Measurements from ENCODE around the genes ZSCAN2 and PDE8A.

DNA sequence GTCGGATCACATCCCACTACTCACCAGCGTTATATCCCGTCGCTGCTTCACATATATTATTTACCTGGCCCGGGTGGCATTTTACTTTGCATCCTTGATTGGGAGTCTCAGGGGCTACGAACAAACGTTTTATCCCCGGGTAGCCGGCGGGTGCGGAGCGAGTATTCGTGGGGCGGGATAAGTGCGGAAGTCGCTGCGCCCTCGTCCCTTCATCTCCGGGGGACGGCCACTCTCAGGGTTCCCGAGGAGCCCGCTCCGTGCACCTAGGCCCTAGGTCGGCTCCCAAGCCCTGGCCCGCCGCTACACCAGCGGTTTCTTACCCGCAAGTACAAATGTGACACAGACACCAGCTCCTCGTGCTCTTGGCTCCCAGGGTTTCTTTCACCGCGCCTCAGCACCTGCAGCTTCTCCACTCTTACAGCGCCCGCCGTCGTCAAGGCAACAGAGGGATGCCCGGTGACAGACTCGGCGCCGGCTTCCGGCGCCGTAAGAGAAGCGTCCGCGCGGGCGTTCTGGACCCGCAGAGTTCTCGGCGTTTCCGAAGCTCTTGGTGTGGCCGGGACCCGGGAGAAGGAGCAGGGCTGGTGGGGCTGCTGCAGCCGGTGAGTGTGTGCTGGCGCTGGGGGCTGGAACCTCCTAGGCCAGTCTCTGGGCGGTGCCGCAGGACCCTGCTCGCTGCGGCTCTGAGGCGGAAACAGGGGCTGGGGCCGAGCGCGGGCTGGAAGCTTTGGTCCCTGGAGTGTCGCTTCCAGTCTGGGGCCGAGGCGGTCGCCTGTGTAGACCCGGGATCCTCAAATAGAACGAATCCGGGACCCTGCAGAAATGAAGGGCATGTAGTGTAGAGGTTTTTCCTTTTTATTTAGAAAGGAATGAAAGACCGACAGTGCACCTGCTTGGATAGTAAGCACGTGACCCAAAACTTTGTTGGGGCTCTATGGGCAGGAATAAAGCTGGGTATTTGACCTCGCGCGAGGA, 155.6 kb upstream of the GOLGA6L4 start:
- RRBS: 9% methylated on average over 22 of the region's 75 CpGs

DNA sequence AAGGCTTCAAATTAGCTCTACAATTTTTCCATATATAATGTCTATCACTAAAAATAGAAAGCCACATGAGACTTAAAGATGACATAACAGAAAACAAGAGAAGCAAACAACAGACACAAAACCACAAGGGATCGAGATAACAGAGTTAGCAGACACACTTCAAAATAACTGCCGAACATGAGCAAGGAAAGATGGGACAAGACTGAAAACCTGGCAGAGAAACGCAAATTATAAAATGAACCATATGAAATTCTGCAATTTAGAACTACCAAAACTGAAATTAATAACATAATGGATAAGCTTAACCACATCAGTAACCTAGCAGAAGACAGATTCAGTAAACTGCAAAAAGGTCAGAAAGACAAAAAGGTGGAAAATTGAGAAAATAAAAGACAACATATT, 65.9 kb upstream of the ZSCAN2 start:
- RRBS: no CpG with 5 or more reads among the region's 3 CpGs

- RRBS: 4% methylated on average over 24 of the region's 67 CpGs
Observed at GRCh38 chr15:84600687-84601462, at the start of gene ZSCAN2. Gene ZSCAN2, plus strand, starts transcription at chr15:84601009.

GRCh38 chr15:84631354-84632276, 22.5 kb downstream of the WDR73 start:
- RRBS: 0% methylated on average over 3 of the region's 25 CpGs

GRCh38 chr15:84652212-84652821, 1.8 kb downstream of the WDR73 start:
- RRBS: no CpG with 5 or more reads among the region's 7 CpGs

DNA sequence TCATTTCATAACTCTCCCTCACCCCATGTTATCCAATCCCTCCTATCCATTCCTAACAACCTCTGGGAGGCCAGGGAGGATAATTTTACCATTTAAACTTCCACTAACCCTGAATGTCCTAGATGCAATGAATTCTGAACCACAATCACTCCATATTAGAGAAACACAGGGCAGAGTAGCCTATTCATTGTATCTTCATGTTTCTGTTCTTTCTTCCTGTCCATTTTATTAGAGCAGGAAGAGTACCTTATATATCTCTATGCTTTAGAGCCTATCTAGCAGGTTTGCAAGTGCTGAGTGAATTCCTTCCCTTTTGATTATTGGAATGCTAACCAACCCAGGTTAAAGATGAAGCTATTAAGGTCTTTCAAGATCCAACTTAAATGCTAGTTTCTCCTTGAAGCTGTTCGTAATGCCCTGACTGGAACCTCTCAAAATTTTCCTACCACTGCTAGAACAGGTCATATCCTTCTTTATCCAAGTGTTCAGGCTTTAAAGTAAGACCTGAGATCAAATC, 2.4 kb downstream of the SEC11A start:
- RRBS: no CpG with 5 or more reads among the region's 1 CpG

DNA sequence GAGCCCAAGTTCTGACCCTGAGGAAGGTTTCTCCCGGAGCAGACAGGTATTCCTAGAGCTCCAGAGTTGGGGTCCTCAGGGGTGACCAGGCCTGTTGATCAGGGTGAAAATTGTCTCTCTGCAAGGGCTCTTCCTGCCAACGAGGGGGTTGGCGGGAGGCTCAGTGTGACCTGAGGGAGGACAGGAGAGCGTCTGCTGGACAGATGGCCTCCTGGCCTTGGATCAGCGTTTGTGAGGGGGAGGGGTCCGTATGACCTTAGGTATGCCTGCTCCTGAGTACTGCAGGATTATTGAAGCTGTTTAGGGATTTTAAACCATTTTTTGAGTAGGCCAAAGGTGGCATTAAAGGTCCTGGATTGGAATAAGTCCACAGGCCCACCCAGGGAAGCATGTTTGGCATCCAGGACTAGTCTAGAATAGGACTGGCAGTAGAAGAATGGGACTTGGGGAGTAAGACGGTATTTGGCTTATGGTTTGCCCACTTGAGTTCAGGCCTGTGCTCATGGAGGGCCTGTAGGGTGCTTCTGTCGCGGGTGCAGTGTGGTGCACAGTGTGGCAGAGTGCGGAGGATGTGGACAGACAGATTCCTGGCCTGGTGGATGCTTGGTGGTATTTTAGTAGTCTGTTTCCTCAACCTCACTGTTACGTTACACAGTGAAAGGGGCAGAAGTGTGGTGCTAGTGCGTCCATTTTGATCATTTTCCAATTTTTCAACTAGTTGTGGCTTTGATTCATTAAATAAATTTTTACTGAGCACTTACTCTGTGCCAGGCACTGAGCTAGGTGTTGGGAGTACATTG, 963 bp downstream of the ZNF592 start:
- RRBS: no CpG with 5 or more reads among the region's 12 CpGs

- RRBS: no CpG with 5 or more reads among the region's 13 CpGs
Observed at GRCh38 chr15:84799339-84800195, 17.6 kb upstream of the ALPK3 start.

- RRBS: no CpG with 5 or more reads among the region's 3 CpGs
Observed at GRCh38 chr15:84904416-84904895, 20.0 kb downstream of the SLC28A1 start.

DNA sequence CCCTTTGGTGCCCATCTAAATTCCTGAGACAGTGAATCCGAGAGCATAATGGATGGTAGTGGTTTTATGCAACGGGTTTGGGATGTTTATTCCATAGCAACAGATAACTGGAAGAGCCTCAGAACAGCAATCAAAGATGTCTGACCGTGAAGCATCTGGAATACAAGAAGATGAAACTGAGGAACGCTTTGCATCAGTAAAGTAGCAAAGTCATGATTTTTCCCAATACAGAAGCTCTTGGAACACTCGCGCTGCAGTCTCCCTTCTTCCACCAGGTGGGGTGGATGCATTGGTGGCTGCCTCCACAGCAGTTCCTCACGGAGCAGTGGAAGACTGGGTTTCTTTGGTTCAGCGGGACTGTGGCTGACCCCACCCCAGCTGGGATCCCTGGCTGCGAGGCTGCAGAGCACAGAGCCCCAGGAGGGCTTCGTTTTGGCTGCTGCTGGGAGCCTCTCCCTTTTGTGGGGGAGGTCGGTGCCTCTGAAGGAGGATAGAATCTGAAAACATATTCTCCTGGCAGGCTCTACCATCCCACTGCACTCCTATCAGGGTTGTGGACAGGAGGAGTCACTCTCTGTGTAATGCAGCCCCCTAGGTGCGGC, 26.3 kb upstream of the PDE8A start:
- RRBS: no CpG with 5 or more reads among the region's 12 CpGs

DNA sequence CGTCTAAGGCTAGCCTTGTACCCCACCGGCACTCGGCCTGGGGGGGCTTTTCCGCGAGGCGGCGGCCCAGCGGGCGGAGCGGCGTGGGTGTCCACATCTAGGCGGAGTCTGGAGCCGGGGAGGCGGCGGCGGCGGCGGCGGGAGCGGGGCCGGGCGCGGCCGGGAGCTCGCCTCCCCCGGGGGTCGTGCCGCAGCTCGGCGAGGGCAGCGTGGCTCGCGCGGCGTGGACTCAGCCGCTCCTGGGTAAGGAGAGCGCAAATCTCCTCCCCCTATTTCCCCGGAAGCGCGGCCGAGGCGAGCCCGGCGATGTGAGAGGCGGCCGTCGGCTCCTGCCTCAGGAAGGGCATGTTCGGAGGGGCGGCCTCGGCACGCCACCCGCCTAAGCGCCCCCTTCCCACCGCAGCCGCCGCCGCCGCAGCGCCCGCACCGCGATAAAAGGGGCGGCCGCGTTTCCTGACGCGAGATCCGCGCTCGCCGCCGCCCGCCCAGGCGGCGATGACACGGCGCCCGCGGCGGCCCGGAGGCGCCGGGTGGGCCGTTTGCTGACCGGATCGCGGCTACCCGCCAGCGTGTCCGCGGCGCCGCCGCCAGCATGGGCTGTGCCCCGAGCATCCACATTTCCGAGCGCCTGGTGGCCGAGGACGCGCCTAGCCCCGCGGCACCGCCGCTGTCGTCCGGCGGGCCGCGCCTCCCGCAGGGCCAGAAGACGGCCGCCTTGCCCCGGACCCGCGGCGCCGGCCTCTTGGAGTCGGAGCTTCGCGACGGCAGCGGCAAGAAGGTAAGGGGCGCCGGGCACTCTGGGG, at the start of gene PDE8A:
Gene PDE8A (plus strand): TSS at position 286 of the 803 bp plus-strand sequence.
- RRBS: 3% methylated on average over 39 of the region's 124 CpGs

- RRBS: no CpG with 5 or more reads among the region's 6 CpGs
Observed at GRCh38 chr15:85005540-85006215, 24.0 kb downstream of the PDE8A start.

DNA sequence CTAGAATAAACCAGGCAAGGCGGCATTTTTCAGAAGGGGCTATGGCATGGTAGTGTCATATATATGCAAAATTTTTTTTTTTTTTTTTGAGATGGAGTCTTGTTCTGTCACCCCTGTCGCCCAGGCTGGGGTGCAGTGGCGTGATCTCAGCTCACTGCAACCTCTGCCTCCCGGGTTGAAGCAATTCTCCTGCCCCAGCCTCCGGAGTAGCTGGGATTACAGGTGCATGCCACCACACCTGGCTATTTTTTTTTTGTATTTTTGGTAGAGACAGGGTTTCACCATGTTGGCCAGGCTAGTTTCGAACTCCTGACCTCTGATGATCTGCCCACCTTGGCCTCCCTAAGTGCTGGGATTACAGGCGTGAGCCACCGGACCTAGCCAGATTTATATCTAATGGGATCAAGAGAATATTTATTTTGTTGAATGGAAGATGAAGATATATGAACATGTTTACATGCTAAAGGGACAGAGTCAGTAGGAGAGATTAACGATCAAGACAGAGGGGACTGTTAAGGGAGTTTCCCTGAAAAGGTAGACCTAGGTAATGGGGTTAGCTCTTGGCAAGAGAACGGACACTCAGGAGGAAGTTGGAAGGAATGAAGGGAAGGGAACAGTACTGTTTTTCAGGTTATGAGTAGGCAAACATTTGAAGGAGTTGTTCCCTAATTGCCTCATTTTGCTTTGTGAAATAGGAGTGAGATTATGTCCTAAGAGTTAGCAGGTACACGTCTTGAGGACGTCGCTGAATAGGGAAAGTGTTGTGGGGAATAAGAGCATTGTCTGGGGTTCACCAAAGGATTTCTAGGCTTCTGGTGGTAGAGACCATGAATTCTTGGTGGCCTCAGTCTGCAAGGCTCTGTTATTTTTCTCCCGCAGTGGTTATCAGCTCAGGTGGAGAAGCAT, 41.1 kb downstream of the PDE8A start:
- RRBS: no CpG with 5 or more reads among the region's 14 CpGs

GRCh38 chr15:85034121-85034510, 52.5 kb downstream of the PDE8A start:
- RRBS: no CpG with 5 or more reads among the region's 7 CpGs

- RRBS: no CpG with 5 or more reads among the region's 5 CpGs
Observed at GRCh38 chr15:85718857-85719498, 75.7 kb downstream of the KLHL25 start.

GRCh38 chr15:85744341-85745062, 50.2 kb downstream of the KLHL25 start:
- RRBS: no CpG with 5 or more reads among the region's 15 CpGs

DNA sequence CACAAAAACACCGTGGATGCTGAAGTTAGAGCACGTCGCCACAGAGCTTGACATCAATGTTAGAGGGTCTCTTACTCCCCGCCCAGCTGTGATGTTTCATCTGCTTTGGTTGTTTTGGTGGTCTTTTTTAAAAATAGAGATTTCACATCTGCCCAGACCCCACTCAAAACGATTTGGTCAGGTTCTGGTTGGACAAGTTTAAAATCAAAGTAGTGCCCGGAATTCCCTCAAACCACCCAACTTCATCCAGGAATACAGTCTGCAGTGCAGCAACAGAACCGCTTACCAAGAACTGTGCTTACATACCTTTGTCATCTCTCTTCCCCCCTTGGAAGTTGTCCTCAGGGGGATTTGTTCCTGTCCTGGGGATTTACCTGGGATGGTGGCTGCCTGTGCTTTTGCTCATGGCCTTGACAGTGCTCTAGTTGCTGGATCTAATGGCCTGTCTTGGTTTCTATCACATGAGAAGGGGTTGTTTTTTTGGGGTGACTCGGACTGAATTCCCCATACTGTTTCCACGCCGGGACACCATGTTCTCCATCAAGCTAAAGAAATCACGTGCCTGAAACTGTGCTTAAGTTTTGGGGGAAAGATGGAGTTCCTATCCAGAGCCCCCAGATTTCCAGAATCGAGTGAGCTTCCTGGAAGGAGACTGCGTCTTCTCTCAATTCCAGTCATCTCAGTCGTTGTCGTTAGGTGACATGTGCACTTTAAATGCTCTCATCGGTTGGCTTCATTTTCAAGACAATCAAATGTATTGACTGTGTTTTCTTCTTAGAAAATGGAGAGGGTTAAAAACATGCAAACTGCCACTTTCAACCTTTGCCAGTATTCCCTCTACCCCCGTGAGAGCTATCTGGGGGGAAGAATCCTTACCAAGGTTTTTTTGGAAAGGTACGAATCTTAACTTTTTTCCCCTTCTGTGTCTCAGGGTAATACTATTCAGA, 47.5 kb downstream of the KLHL25 start:
- RRBS: no CpG with 5 or more reads among the region's 18 CpGs

DNA sequence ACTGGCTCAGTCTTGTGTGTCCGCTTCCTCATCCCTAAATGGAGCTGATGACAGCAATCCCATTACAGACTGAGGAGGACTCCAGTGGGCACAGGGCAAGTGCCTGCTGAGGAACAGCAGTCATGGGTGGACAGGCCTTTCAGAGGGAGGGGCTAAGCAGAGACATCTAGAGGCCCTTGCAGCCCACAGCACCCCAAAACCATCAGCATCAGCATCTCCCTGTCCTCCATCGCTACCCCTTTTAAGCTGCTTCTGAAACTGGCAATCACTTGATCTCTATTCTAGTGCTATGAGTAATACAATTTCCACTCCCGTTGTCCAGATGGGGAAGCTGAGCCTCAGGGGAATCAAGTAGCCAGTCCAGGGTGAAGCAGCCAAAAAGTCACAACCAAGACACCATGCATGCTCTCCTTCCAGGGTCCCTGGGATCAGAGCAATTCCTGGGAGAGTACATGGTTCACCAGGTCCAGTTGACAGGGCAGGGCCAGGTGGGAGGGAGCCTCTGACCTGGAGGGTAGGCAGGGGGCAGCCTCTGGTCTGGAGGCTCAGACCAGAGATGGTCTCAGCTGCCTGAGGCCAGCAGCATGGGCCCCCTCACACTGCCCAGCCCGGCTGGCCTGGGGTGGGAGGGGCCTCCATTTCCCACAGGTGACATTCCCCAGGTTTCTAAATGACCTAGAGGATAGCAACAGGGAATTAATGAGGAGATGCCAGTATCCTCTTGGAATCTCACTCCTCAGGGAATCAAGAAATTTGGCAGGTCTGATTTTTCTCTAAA, 30.0 kb downstream of the KLHL25 start:
- RRBS: no CpG with 5 or more reads among the region's 4 CpGs

GRCh38 chr15:85772501-85773297, 22.0 kb downstream of the KLHL25 start:
- RRBS: no CpG with 5 or more reads among the region's 13 CpGs

GRCh38 chr15:87510209-87510555, 746.4 kb downstream of the NTRK3 start:
- RRBS: no CpG with 5 or more reads among the region's 9 CpGs